Measurements from ENCODE around the genes TMED10 and ESRRB.

DNA sequence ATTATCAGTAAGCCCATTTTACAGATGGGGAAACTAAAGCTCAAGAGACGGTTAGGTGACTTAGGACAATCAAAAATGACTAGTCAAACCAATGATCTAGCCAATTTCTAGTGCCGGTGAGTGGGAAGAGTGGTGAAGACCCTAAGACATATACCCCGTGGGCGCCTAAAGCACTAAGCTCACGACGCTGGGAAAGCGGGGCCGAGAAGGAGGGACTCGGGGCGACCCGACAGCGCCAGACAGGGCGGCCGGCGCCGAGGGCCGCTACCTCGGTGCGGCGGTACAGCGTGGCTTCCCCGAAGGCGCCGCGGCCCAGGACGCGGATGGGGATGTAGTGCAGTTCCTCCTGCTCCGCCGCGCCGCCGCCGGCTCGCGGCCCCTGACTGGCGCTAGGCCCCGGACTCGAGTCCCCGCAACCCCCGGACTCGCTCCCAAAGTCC is 393 bp downstream of the NEK9 start:
- PRO-cap = no peak
- RAMPAGE, long total RNA, 3 experiments = no peak in any of the 3 experiments

DNA sequence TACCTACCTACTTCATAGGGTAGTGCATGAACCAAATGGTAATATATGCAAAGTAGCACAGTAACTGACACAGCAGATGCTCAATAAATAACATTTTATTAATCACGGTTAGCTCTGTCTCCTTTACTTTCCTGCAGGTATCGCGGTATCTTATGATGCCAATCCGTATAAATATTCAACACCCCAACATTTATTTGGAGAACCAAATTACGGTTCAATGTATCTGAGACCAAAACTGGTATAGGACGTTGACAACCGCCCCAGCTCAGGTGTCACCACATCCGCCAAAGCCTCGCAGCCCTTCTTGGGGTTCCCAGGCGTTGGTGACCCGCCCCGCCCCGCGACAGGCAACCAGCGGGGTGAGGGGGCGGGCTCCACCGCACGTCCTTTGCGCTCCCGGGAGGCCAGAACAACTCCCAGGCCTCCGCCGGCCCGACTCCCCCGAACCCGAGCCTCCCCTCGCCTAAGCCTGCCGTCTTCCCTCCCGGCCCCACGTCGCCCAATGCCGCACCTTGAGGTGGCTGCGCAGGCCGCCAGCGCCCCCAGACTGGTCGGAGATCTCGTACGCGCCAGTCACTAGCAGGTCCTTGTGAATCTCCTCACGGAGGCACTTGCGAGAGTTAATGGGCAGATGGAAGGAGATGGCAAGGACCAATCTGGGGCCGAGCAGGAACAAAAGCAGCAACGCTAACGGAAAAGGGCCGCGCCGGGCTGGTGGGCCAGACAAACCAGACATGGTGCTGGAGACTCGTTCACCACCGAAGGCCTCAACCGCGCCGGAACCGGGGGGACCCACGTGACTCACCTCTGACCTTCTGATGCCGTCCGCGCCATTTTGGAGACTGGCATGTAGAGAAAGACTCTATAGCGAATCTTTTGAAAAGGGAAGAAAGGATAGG is at the start of gene TMED10:
Gene TMED10 (minus strand): TSS at position 769 of the 899 bp plus-strand sequence.
- PRO-cap = bidirectional peak, plus-strand start at position 350 of the sequence, minus-strand start at position 306 of the sequence; unidirectional peak, minus-strand start at position 504 of the sequence; unidirectional peak, minus-strand start at position 549 of the sequence; unidirectional peak, minus-strand start at position 769 of the sequence
- RAMPAGE, long total RNA, 3 experiments = start-site peak on the minus strand in 3 of 3 experiments, centred at positions 755 to 758 of the sequence, 1,192 to 3,382 reads per replicate

GRCh38 chr14:75340969-75341439 is 62.4 kb downstream of the FOS start:
- PRO-cap = unidirectional peak, minus-strand start at chr14:75341050; unidirectional peak, minus-strand start at chr14:75341076
- RAMPAGE, long total RNA, 3 experiments = no peak in any of the 3 experiments

DNA sequence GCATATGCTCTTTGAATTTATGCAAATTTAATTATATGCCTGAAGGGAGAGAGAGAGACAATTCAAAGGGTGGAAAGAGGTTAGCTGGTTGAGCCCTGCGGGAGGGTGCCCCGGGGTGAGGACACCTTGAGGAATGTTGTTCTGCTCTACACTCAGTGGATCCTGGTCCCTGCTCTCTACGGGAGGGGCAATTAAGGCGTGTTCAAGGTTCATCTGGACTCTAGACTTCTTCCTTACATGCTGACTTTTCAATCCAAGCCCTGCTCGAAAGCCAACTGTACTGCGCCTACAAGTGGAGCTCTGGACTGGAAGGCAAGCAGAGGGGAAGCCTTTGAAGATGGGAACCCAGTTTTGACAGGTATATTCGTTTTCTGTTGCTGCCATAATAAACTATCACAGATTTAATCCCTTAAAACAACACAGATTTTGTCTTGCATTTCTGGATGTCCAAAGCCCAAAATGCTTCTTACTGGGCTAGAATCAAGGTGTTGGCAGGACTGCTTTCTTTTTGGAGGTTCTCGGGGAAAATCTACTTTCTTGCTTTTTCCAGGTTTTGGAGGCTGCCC is 46.4 kb downstream of the JDP2 start:
- PRO-cap = no peak
- RAMPAGE, long total RNA, 3 experiments = no peak in any of the 3 experiments

- PRO-cap = no peak
- RAMPAGE, long total RNA, 3 experiments = no peak in any of the 3 experiments
Measured at GRCh38 chr14:75521289-75521913, 868 bp upstream of the BATF start.

GRCh38 chr14:75542419-75543241 is 20.4 kb downstream of the BATF start:
- PRO-cap = no peak
- RAMPAGE, long total RNA, 3 experiments = no peak in any of the 3 experiments

DNA sequence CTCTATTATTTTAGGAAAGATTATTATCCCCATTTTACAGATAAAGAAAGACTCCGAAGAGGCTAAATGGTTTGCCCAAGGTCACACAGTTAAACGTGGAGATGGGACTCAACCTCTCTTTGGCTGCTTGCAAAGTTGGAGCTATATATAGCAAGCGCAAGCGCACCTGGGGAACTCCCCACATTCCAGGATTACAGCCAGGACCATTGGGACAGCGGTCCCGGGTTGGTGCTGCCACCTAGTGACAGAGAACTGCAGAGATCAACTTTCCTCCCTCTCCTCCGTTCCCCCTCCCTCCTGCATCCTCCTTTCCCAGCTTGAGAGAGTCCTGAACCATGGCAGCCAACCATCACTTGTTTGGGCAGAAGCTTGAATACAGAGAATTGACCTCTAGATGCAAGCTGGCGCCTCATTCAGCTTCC is 17.5 kb upstream of the FLVCR2 start:
- PRO-cap = no peak
- RAMPAGE, long total RNA, 3 experiments = no peak in any of the 3 experiments

GRCh38 chr14:75631429-75631956 is 29.2 kb downstream of the ERG28 start:
- PRO-cap = no peak
- RAMPAGE, long total RNA, 3 experiments = no peak in any of the 3 experiments

GRCh38 chr14:75635954-75636821 is 24.5 kb downstream of the ERG28 start:
- PRO-cap = no peak
- RAMPAGE, long total RNA, 3 experiments = no peak in any of the 3 experiments

DNA sequence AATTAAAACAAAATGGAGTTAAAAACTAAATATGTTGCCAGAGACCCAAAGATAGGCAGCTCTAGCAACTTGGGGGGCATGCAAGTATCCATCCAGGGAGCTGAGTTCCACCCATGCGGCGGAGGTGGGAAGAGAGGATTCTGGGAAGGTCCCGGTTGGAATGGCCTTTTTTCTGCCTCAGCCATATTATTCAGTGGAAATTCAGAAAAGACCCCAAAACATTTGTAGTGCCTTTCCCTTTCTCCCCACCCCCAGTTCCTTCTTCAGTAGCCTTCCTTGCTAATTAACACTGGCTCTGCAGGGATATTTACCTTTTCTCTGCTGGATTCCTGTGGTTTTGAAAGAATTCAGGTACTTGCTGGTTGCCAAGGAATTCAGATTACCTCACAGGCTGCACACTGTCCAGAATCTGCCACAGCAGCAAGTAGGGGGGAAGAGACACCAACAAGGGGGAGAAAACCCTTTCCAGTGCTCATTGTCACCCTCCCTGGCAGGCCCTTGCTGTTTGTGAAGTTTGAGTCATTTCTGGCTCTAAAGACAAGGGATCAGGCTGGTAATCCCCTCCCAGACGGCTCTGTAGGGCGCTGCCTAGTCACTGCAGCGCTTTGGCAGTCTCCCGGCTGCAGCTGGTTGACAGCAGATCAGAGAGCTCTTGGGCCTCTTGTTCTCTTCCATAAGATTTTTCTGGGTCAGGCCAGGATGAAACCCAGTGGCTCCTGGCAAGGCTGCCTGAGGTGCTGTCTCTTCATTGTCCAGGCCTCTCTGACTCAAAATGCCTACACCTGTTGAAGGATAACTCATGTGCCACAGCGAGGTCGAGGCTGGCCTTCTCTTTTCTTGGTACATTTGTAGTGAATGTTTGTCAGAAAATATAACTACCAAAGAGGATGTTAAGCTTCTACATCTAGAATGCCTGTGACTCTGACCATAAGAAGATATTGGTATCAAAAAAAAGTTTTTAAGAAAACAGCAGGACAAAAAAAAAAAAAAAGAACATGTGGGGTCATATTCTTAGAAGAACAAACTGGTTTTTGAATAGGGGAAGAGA is 50.8 kb downstream of the TTLL5 start:
- PRO-cap = no peak
- RAMPAGE, long total RNA, 3 experiments = no peak in any of the 3 experiments

DNA sequence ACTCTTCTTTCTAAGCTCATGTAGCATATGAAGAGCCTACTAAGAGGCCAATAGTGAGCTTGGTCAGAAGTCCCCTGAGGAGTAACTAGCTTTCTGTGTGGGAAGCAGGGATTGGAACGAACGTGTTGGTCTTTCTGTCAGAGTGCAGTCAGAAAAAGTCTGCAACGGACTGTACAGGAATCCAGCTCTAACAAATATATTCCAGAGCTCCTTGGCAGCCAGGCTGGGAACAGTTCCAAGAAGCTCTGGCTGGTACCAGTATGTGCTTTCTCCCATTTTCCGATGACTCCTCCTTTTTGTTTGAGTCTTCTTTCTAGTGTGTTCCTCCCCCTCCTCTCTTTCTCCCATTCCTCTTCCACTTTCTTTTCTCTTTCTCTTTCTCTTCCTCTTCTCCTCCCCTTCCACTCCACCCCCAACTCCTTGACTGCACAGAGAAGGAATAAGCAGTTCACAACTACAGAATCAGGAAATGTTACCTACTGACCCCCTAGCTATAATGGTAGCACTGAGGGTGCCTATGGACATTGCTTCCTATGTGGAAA is 59.8 kb downstream of the TTLL5 start:
- PRO-cap = no peak
- RAMPAGE, long total RNA, 3 experiments = no peak in any of the 3 experiments

DNA sequence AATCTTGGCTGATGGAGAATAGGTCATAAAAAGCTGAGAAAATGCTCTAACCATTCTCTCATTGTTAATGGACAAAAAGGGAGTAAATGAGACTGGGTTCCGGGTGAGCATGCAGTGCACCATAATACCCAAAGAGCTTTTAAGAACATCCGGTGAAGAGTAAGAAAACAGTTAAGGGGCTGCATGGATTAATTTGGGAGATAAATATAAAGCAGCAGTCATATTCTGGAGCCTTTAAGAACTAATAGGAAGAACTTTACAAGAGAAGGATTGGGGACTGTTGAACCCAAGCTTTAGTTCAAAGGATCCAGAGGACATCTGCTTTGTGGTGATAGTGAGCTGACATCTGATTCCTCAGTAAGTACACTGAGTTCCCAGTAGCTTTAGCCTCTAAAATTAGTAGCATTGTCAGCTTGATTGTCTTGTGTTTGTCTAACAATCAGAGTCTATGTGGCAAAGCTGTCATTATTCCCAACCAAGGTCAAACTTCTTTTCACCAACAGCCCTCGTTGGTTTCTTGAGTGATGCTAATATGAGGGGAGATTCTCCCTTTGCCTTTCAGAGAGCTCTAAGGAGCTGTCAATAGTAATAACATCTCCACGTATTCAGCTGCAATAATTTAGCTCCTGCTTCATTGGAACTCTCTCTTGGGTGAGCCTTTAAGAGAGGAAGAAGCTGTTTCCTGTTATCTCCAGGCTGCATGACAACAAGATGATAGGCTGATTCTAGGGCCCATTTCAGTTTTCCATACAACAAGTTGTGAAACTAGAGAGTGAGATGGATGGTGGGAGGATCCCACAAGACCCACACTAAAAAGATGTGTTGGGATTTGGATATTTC is 46.8 kb downstream of the TGFB3 start:
- PRO-cap = no peak
- RAMPAGE, long total RNA, 3 experiments = no peak in any of the 3 experiments

GRCh38 chr14:76090590-76091061 is 61.1 kb upstream of the GPATCH2L start:
- PRO-cap = no peak
- RAMPAGE, long total RNA, 3 experiments = no peak in any of the 3 experiments

- PRO-cap = no peak
- RAMPAGE, long total RNA, 3 experiments = no peak in any of the 3 experiments
Measured at GRCh38 chr14:76096764-76097140, 55.0 kb upstream of the GPATCH2L start.

DNA sequence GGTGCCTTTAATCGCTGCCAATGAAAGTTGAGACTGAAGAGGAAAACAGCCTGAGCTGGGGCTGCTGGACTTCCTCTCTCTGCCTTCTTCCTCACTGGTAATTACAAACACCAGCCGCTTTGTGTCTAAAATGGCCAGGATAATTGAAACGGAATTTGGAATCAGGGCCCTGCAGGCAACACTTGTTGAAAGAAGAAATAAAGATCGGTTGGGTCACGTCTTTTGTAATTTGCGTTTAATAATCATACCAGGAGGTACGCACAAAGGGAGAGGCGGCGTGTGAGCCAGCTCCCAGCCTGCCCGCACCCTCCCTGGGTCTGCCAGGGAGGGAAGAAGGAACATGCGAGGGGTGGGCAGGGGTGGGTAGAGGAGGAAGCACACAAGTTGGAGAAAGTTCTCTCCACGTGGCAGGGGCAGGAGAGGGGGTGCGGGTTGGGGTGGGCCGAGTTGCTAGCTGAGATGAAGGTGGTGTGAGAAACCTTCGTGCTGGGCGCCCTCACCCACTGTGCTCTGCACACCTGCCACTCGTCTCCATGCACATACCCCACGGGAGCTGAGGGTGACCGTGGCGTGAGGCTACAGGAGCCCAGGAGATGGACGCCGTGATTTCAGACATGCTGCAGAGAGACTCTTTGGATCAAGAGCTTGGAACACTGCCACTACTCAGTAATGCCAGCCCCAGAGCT is 51.2 kb upstream of the GPATCH2L start:
- PRO-cap = no peak
- RAMPAGE, long total RNA, 3 experiments = no peak in any of the 3 experiments

DNA sequence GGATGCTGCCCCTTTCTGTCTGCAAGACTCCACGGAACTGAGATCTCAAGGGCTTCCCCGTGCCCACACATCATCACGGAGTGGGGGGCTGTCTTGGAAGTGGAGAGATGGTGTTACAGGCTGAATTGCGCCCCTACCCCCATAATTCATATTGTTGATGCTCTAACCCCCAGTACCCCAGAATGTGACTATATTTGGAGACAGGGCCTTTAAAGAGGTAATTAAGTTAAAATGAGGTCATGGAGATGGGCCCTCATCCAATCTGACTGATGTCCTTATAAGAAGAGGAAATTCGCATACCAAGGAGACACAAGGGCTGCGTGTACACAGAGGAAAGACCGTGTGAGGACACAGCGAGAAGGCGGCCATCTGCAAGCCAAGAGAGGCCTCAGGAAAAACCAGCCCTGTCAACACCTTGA is 50.4 kb upstream of the GPATCH2L start:
- PRO-cap = no peak
- RAMPAGE, long total RNA, 3 experiments = no peak in any of the 3 experiments

- PRO-cap = no peak
- RAMPAGE, long total RNA, 3 experiments = no peak in any of the 3 experiments
Measured at GRCh38 chr14:76138629-76139050, 13.1 kb upstream of the GPATCH2L start.

DNA sequence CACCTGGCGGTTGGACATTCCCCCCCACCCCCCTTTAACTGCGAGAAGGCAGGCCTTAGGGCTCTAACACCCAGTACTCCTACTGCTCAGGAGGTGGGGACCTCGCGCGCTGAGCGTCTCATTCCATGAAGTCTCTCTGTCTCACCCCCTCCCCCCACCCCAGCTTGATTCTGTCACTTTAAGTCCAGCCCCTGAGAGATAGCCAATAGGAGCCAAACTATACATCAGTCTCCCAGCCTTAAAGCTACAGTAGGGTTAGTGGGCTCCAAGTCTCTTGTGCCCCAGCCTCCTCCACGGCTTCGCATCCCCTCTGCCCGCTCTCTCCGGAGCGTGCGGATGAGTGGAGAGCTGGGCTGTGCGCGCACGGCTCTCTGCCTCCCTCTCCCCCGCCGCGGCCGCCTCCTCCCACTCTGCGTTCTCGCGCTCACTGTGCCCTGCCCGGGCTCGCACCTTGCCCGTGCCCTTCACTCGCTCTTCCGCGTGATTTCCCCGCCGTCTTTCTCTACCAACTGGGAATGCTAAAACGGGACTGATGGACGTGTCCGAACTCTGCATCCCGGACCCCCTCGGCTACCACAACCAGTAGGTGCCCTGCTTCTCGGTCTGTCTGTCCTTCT is at the start of gene ESRRB:
Gene ESRRB (plus strand): TSS at position 268 of the 617 bp plus-strand sequence.
- PRO-cap = no peak
- RAMPAGE, long total RNA, 3 experiments = no peak in any of the 3 experiments

GRCh38 chr14:76777632-76778228 is 16.5 kb downstream of the VASH1 start:
- PRO-cap = no peak
- RAMPAGE, long total RNA, 3 experiments = no peak in any of the 3 experiments

DNA sequence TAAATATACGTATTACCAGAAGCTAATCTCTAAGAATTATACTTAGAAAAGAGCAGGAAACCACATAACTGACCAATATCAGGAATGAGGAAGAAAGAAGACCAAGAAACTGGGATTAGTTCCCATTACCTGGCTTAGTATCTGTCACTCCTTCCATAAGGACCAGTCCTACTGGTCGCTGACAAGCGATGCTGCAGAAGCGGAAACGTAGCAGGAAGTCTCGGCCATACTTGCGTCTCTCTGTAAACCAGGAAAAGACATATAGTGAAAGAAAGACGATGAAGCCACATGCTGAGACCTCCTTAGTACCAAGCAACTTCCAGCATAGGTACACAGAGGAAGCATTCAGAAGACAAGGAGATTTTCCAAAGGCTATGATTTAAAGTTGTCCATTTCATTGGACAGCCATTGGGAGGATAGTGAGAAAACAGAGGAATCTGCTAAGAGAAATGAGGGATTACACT is 9.4 kb downstream of the ANGEL1 start:
- PRO-cap = no peak
- RAMPAGE, long total RNA, 3 experiments = start-site peak on the minus strand in 1 of 3 experiments, centred at position 203 of the sequence, 11 reads per replicate